A375 (cell line): Measurements from ENCODE around the gene ACSL1.

DNA sequence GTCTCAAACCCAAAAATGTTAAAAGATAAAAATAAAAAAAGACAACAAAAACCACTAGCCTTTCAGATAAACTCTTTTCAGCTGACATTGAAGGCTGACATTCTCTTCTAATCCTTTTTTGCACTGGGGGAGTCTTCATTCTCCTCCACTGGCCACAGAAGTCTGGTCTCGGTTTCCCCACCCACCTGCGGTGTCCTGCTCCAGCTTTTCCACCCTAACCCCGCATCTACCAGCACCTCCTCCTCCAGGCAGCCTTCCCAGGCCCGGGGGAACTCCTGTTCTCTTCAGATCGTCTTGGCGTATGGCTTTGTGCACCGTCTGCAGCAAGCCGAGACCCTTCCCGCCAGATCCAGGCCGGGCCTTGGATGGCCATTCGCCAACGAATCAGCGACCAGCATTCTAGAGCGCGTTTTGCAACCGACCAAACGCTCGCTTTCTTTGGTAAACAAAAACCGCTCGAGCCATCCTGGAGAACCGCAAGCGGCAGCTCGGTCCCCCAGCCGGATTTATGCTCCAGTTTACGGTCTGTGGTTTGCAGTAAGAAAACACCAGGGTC, 756 bp downstream of the CENPU start:
- RAMPAGE, long total RNA: no peak

DNA sequence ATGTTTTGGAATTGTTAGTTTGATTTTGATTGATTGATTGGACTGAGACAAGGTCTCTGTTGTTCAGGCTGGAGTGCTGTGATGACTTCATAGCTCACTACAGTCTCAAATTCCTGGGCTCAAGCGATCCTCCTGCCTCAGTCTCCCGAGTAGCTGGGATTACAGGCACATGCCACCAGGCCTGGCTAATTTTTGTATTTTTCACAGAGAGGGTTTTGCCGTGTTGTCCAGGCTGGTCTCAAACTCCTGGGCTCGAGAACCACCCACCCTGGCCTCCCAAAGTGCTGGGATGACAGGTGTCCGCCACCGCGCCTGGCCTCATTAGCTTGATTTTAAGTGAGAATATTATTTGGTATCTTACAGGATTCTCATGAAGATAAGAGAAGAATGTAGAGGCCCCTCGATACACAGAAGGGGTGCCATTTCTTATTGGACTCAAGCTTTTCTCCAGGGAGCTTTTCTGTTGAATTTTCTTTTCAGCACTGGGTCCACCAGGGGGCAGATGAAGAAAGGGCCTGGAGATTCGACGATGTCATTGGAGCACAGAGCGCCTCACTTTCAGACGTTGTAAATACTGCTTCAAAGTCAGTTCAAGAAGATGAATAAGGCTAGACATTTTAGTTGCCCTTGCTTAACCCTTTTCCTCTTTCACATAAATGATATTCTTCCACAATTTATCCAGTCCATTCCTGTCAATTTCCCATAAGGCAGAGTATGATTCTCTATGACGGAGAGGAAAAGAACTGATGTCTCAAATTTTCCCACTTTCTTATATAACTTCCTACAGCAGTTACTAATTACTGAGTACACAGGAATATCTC, 11.8 kb upstream of the CENPU start:
- RAMPAGE, long total RNA: no peak

GRCh38 chr4:184747968-184748809, 14.3 kb upstream of the CENPU start:
- RAMPAGE, long total RNA: no peak

GRCh38 chr4:184761937-184762754, 28.2 kb upstream of the CENPU start:
- RAMPAGE, long total RNA: no peak

- RAMPAGE, long total RNA: no peak
Measured at GRCh38 chr4:184767364-184767649, 33.4 kb upstream of the CENPU start.

GRCh38 chr4:184795782-184795999, 30.1 kb downstream of the ACSL1 start:
- RAMPAGE, long total RNA: no peak

DNA sequence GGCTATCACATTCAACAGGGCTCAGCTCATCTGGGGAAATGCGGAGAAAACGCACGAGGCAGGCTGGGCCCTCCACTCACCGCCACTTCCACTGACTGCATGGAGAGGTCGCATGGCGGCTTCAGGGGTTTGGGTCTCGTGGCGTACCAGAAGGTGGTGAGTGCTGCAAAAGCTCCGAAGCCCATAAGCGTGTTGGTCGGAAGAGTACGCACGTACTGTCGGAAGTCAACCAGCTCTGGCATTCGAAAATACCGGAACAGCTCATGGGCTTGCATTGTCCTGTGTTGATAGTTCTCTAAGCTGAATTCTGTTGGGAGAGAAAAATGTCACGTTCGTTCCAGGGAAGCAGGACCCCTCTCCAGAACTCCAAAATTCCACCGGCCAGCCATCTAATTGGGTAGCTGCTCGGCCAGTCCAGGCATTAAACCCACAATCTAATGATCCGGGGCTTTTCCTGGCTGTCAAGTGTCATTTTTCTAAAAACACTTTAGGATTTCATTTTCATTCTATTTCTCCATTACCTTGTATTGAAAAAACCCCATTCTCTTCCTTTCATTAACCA, 22.4 kb downstream of the ACSL1 start:
- RAMPAGE, long total RNA: no peak

- RAMPAGE, long total RNA: no peak
Measured at GRCh38 chr4:184812759-184814054, 12.6 kb downstream of the ACSL1 start.

GRCh38 chr4:184825863-184826311, at the start of gene ACSL1:
TSS of gene ACSL1 (minus strand) at chr4:184825968.
- RAMPAGE, long total RNA: no peak

- RAMPAGE, long total RNA: no peak
Measured at GRCh38 chr4:184843782-184844605, 18.2 kb upstream of the ACSL1 start.

GRCh38 chr4:184891647-184892378, 66.0 kb upstream of the ACSL1 start:
- RAMPAGE, long total RNA: no peak

GRCh38 chr4:184968680-184969152, 49.6 kb upstream of the HELT start:
- RAMPAGE, long total RNA: no peak

DNA sequence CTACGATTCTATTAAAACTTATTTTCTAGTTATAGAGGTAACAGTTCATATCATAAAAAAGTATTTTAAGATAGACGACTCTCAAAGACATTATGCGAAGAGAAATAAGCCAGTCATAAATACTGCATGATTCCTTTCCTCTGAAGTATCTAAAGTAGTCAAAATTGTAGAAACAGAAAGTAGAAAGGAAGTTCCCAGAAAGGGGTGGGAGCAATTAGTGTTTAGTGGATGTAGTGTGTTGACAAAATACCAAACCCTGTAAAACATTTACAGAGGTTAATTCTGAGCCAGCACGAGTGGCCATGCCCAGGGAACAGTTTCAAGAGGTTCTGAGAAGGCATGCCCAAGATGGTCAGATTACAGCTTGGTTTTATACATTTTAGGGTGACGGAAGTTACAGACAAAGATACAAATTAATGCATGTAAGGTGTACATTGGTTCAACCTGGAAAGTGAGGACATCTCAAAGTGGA, 34.4 kb upstream of the SLC25A4 start:
- RAMPAGE, long total RNA: no peak

DNA sequence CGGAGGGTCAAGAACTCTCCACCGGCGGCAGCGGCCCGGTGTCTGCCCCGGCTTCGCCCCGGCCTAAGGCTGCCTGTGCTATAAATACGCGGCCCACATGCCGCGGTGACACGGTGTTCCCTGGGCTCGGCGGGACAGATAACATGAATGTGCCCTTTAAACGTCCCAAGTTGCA, 269 bp upstream of the SLC25A4 start:
- RAMPAGE, long total RNA: no peak

DNA sequence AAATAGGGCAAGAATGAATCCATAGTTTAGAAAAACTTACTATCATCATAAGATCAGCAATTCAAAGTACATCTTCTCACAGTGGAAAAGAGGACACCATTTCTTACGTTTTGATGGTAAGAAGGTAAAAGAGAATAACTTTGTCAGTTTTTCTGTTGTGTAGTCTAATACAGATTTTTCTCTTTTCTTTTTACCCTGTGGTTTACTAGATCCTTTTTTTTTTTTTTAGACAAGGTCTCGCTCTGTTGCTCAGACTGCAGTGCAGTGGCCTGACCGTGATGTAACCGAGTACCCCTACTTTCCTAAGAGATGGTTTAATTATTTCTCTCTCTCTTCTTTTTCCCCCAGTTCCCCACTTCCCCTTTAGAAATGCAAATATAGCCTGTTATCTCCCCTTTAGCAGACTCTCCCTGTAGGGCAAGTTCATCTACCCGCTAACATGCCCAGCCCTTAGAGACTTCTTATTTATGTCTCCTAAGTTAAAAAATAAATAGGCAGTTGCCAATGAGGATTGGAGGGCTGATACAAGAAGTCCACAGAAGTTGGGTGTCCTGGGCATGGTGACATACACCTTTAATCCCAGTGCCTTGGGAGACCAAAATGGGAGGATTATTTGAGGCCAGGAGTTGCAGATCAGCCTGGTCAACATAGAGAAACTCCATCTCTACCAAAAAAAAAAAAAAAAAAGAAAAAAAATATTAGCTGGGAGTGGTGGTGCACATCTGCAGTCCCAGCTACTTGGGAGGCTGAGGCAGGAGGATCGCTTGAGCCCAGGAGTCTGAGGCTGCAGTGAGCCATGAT, 4.5 kb downstream of the SNX25 start:
- RAMPAGE, long total RNA: no peak

DNA sequence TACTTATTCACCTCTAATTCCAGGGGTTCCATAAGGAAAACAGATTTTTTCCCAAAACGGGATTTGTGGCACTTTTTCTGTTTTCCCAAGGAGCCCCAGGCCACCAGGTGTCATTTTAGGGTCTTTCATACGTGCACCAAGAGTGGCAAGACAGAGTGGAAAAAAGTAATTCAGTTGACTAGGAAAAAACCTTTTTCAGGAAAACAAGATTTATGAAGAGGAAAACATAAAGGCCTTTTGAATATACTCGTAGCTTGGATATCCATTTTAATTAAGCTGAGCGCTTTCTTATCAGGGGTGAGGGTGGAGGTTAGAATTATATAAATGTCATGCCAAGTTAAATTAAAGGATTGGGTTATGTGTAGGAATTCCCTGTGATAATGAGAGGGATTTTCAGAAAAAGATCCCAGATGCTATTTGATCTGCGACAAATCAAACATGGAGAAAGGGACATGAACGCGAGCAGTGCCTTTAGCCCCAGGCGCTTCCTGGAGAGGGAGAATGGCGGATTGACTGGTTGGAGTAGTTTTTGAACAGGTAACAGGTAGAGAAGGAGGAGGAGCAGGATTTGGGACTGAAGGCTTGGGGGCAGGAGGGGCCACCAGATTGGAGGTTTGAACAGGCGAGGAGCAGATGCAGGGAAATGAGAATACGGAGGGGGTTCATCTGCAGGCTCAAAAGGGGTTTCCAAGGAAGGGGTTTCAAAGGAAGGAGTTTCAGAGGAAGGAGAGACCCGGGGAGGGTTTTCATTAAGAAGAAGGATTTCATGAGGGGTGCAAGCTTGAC, 67.2 kb downstream of the LRP2BP start:
- RAMPAGE, long total RNA: no peak

GRCh38 chr4:185351252-185351752, 44.4 kb downstream of the LRP2BP start:
- RAMPAGE, long total RNA: no peak

DNA sequence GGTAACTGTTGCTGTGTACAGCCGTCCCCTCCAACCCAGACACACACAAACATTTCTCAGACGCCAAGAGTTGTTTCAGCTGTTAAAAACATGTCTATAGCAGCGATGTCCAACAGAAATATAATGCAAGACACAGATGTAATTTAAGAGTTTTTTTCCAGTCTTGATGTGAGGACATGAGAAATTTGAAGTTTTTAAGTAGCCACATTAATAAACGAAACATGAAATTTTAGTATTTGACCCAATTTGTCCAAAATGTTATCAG, 601 bp downstream of the ANKRD37 start:
- RAMPAGE, long total RNA: no peak

GRCh38 chr4:185656312-185657209, 121.3 kb upstream of the PDLIM3 start:
- RAMPAGE, long total RNA: no peak

DNA sequence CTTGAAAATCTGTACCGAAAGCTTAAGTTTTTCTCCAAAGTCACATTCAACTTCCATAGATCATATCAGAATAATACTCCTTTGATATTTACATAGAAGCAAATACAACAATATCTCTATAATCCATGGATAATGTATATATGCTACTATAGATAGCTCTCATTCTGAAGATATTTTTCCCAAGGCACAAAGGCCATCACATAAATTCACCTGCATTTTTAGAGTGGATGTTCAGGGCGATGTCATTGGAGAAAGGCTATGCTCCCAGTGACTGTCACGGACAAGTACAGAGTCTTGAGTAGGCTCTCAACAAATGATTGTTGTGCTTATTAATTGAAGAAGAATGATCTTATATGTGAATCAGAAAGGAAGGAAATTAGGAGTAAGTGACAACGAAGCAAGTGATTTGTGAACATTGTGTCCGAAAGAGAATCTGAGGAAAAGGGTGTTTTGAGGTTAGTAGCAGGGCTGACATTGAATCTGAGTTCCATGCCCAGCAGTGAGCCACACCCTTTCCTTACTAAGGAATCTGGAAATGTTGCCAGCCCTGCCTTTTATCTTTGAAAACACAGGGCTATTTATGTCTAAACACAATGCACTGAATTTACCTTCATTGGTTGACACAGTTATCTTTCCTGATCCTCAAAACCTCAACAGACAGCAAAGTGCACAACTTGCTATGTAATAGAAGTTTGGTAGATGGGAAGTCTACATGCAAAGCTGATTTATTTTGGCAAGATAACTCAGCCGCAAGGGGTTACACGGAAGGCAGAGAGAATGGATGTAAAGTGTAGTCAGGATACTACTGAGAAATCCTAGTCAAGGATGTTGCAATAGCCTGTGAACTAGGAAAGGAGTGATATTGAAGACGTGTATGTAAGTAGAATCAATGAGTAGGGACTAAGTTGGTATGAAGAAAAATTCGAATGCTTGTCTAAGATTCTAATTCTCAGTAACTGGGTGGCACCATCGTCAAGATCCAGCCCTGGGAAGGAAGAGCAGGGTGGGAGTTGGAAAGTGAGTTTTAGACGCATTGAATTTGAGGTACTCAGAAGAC, 50.4 kb downstream of the SORBS2 start:
- RAMPAGE, long total RNA: no peak